Brain (tissue), 1 donor: ENCODE measurements around a stretch of chr18.

DNA sequence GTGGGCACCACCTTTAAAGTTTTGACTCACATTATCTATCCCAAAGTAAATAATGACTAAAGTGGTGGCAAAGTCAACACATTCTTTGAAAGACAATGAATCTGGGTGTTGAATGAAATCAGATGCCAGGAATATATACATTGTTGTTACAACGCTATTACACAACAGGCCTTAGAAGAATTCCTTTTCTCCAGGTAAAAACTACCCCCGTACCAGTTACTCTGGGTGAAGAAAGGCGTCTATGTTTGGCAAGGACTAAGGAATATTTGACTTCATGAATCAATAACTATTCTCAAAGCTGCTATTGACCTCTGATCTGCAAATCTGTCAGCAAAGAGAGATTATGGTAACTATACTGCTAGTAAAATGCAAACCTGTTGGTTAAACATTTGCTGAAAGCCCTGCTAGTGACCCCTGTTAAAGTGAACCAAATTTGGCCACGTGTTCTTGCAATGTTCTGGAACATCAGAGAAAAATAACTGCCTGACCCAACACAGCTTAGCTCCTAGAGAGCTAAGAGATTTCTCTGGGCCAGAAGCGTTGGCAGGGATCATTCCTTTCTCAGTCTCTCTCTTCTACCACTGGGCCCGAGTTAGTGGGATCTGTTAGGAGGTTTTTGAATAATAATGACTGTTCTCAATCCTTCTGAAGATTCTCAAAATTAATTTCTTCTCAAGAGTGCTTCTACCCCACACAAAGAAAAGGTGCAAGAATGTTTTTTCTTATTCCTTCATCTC, 30.3 kb upstream of the NEDD4L start:
- RRBS = no CpG with 5 or more reads among the region's 6 CpGs

GRCh38 chr18:58047122-58048022, 3.3 kb downstream of the NEDD4L start:
- RRBS = no CpG with 5 or more reads among the region's 11 CpGs

GRCh38 chr18:58186168-58187113, 142.4 kb downstream of the NEDD4L start:
- RRBS = no CpG with 5 or more reads among the region's 9 CpGs

DNA sequence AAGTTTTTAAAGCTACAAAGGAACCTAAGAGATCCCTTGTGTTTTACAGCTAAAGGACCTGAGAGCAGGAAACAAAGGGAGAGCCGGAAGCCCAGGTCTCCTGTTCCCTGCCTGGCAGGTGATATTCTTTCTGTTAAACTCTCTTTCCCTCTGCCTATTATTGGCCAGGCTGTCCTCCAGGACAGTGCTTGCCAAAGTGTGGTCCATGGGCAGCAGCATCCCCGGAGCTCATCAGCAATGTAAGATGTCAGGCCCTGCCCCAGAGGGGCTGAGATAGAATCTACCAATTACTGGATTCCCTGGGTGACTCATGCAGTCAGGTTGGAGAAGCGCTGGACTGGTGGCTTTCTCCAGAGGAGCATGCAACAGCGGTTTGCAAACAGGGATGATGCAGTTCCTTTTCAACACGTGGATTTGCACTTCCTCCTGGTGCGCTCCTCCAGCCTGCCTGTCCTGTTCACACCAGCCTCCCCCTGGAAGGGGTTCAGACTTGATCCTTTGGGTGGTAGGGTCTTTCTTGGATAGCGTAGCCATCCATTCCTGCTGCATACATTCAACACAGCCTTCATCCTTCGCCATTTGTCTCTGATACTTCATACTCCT, 158.3 kb downstream of the NEDD4L start:
- RRBS = no CpG with 5 or more reads among the region's 8 CpGs

DNA sequence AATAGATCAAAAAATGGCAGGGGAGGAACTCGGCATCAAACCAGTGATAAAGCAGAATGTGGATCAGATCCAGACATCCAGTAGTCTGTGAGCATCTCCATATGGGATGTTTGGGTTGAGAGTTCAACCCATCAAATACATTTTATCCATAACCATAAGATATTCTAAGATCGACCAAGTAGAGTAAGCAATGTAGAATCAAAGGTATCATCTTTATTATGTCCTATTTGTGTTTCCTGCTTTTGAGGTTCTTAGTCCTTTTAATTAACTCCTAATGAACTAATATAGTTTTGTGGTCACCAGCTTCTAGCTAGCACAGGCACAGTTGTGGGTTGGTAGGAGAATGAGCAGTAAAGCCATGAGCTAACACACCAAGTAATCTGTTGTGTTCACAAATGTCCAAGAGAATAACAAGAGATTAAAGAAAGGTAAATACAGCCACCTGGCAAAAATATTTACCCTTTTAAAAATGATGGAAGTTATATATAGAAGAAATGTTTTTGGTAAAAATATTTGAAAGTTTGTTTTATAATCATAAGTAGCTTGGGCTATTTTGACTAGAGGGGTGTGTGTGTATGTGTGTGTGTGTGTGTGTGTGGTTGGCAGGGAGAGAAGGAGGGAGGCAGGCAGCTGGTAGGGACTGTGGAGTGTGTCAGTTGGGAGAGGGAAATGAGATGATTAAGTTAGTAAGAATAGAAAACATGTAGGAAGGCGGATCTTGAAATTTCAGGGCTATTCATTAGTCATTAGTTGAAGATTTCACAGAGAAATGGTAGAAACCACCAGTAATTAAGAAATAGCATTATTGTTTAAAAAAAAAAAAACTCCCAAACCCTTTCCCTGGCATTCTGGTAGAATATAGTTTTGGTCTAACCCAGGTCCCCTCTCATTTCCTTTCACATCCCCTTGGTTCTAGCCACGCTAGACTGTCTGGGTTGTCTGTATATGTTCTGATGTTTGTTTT, 161.2 kb downstream of the NEDD4L start:
- RRBS = no CpG with 5 or more reads among the region's 4 CpGs

- RRBS = no CpG with 5 or more reads among the region's 4 CpGs
These were observed 169.9 kb downstream of the NEDD4L start for GRCh38 chr18:58213843-58214377.

DNA sequence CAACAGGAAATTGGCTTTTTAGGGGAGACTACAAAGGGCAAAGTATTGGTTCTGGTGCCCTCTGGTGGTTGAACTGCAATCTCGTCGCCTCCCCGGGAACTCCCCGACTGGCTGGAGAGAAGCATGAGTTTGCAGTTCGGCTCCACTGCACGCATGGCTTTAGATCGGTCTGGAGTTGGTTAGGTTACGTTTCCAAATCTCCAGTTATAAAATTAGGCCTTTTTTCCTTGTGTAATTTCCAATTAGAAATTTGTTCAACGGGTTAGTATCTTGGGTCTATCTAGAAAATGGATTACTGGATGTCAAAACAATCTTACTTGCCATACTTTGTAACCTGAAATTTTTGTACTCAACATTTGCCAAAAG, 135.0 kb downstream of the ALPK2 start:
- RRBS = no CpG with 5 or more reads among the region's 9 CpGs

DNA sequence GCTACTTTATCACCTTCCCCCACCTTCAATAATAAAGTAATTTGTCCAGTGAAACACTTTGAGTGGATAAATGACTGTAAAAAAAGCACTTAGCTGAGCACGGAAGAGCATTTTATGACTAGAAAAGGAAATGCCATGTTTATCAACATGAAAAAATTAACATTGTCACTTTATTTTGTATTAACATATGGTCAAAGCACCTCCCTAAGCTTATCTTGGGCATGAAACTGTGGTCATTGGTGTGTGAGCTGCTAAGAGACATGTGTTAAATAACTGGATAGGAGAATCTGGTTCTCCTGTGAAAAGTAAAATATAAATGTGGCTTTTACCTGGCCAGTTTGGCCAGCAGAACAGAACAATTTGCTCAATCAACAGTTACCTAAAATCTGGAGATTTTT, 51.5 kb downstream of the ALPK2 start:
- RRBS = no CpG with 5 or more reads among the region's 1 CpG

DNA sequence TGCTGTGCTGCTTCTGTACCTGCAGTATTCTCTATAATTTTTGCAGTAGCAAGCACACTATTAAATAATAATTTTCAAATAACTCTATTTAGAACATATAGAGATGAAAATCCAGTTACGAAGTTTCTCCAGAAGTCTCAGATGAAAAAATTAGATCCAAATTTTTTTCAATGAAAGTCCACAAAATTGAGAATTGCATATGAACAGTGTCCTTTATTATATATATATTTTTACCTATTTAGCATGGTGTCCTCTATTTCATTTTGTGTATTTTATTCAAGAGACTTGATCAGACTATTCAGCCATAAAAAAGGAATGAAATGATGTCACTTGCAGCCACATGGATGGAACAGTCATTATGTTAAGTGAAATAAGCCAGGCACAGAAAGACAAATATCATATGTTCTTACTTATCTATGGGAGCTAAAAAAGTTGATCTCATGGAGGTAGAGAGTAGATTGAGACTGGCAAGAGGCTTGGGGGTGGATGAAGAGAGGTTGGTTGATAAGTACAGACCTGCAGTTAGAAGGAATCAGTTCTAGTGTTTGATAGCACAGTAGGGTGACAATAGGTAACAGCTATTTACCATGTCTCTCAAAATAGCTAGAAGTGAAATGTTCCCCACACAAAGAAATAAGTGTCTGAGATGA, 40.9 kb downstream of the MALT1 start:
- RRBS = no CpG with 5 or more reads among the region's 1 CpG

DNA sequence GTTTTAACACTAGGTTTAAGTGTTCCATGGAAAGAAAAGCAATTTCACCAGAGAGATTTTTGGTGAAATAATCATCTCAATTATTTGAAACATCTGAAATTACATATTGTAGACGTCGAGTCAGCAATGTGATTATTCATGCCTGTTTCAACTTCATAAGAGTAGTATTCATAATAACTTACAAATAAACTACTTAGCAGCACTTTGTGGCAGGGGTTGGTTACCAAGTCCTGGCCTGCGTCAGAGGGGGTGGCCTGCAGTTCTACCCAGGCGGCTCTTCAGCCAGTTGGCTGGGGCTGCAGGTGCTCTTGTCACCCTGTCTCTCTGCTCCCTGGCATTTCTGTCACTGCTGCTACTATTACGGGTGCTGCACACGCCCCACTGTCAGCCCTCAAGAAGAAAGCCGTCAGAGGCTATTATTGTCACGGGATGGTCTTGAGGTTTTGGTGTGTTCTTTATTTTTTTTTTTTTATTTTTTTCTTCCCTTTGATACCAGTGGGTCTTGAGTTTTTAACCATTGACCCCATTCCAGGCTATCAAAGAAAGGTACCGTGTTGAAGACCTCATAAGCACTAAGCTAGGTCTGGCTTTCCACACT, 50.5 kb downstream of the MALT1 start:
- RRBS = no CpG with 5 or more reads among the region's 9 CpGs

- RRBS = no CpG with 5 or more reads among the region's 15 CpGs
These were observed 22.8 kb downstream of the ZNF532 start for GRCh38 chr18:58887262-58888181.

- RRBS = no CpG with 5 or more reads among the region's 5 CpGs
These were observed 46.2 kb downstream of the ZNF532 start for GRCh38 chr18:58910821-58911302.

GRCh38 chr18:58942352-58942963, 77.8 kb downstream of the ZNF532 start:
- RRBS = no CpG with 5 or more reads among the region's 5 CpGs

- RRBS = no CpG with 5 or more reads among the region's 12 CpGs
These were observed 106.4 kb downstream of the ZNF532 start for GRCh38 chr18:58970964-58971517.

DNA sequence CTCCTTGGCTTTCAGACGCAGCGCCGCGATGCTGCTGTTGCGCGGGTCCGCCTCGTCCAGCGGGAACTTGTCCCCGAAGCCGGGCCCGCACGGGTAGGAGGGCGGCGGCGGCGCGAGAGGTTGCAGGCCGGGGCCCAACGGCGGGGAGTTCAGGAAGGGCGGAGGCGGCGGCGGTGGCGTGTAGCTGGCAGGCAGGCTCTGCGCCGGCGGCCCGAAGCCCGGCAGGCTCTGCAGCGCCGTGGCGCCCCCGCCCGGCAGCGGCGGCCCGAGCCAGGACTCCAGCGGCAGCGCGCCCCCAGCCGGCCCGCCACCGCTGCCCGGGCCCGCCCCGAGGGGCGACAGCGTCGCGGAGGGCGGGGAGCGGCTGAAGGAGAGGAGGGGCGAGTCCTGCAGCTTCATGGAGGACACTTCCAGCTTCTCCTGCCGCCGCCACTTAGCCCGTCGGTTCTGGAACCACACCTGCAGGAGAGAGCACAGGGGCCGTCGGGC, 4.2 kb downstream of the RAX start:
- RRBS = 7% methylated on average over 24 of the region's 61 CpGs

- RRBS = no CpG with 5 or more reads among the region's 11 CpGs
These were observed 6.9 kb upstream of the CPLX4 start for GRCh38 chr18:59324801-59326208.

- RRBS = no CpG with 5 or more reads among the region's 3 CpGs
These were observed 7.5 kb downstream of the LMAN1 start for GRCh38 chr18:59351560-59351999.

DNA sequence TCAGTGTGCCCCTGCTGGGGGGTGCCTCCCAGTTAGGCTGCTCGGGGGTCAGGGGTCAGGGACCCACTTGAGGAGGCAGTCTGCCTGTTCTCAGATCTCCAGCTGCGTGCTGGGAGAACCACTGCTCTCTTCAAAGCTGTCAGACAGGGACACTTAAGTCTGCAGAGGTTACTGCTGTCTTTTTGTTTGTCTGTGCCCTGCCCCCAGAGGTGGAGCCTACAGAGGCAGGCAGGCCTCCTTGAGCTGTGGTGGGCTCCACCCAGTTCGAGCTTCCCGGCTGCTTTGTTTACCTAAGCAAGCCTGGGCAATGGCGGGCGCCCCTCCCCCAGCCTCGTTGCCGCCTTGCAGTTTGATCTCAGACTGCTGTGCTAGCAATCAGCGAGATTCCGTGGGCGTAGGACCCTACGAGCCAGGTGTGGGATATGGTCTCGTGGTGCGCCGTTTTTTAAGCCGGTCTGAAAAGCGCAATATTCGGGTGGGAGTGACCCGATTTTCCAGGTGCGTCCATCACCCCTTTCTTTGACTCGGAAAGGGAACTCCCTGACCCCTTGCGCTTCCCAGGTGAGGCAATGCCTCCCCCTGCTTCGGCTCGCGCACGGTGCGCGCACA, 50.3 kb upstream of the LMAN1 start:
- RRBS = no CpG with 5 or more reads among the region's 28 CpGs

- RRBS = no CpG with 5 or more reads among the region's 5 CpGs
These were observed 73.6 kb downstream of the CCBE1 start for GRCh38 chr18:59623621-59623933.